Uterus (tissue), 7 donors: ENCODE data around the genes OLFML3, TRIM33, CSDE1 and SYCP1.

GRCh38 chr1:113956957-113957431 is 22.3 kb upstream of the OLFML3 start:
- PRO-cap, 4 experiments: no peak in any of the 4 experiments
- RAMPAGE, long total RNA, 2 experiments: no peak in any of the 2 experiments
- RRBS: no CpG with 5 or more reads among the region's 1 CpG

GRCh38 chr1:113957824-113958402 is 21.4 kb upstream of the OLFML3 start:
- PRO-cap, 4 experiments: no peak in any of the 4 experiments
- RAMPAGE, long total RNA, 2 experiments: start-site peak on the plus strand in 1 of 2 experiments, at chr1:113958072-113958289 at its widest, 29 reads per replicate
- RRBS: no CpG with 5 or more reads among the region's 3 CpGs

- PRO-cap, 4 experiments: peak in 4 of 4 experiments; most common plus-strand start chr1:113979692 (in 3); most common minus-strand start chr1:113979210 (in 2)
- RAMPAGE, long total RNA, 2 experiments: start-site peak on the plus strand in 2 of 2 experiments, at chr1:113979434-113979602 at its widest, 150 to 548 reads per replicate
- RRBS: no CpG with 5 or more reads among the region's 15 CpGs
Measured at GRCh38 chr1:113978759-113979823, at the start of gene OLFML3. TSS of gene OLFML3 (plus strand) at chr1:113979474.

DNA sequence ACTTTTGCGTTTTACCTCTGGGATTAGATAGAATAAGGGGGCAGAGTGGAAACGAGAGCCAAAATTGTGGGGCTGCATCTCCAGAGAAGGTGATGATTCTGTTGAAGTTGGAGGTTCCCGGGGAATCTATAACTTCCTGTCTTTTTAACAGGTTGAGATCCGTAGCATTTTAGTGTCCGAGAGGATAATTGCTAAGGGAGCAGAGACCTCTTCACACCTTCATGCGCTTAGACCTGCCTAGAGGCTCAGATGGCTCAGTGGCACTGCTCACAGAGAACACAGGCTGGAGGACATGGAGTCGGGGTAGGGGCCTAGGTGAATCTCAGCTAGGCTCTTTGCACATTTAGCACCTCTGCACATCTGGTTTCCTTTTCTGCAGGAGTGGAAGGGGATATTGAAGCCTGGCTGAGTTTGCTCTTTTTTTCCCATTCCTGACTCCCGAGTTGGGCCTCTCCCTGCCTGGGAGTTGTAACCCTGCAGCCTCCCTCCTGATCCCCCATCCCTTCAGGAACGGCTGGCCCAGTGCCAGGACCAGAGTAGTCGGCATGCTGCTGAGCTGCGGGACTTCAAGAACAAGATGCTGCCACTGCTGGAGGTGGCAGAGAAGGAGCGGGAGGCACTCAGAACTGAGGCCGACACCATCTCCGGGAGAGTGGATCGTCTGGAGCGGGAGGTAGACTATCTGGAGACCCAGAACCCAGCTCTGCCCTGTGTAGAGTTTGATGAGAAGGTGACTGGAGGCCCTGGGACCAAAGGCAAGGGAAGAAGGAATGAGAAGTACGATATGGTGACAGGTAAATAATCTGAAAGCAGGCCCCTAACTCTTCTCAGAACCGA is 768 bp downstream of the OLFML3 start:
- PRO-cap, 4 experiments: peak in 2 of 4 experiments; most common plus-strand start position 528 of the sequence (in 1); most common minus-strand start position 265 of the sequence (in 2)
- RAMPAGE, long total RNA, 2 experiments: no peak in any of the 2 experiments
- RRBS: no CpG with 5 or more reads among the region's 18 CpGs

GRCh38 chr1:113983354-113983734 is 4.1 kb downstream of the OLFML3 start:
- PRO-cap, 4 experiments: peak in 1 of 4 experiments; most common plus-strand start chr1:113983645 (in 1); most common minus-strand start chr1:113983490 (in 1)
- RAMPAGE, long total RNA, 2 experiments: no peak in any of the 2 experiments
- RRBS: no CpG with 5 or more reads among the region's 9 CpGs

GRCh38 chr1:114036396-114036694 is 57.1 kb downstream of the OLFML3 start:
- PRO-cap, 4 experiments: no peak in any of the 4 experiments
- RAMPAGE, long total RNA, 2 experiments: no peak in any of the 2 experiments
- RRBS: no CpG with 5 or more reads among the region's 1 CpG

GRCh38 chr1:114151942-114153352 is 1.2 kb downstream of the SYT6 start:
- PRO-cap, 4 experiments: peak in 2 of 4 experiments; most common plus-strand start chr1:114153052 (in 1); most common minus-strand start chr1:114152922 (in 2)
- RAMPAGE, long total RNA, 2 experiments: no peak in any of the 2 experiments
- RRBS: 2% methylated on average over 41 of the region's 117 CpGs

DNA sequence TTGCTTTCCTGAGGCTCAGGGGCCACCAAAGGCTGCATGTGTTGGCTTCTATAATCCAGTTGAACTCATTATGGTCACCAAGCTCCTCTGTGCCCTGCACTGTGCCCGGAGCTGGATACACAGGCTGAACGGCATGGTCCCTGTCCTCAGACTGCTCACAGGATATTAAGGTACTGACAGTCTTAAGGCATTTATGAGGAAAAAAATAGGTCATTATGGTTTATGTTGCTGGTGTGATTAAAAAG is 117.1 kb upstream of the SYT6 start:
- PRO-cap, 4 experiments: no peak in any of the 4 experiments
- RAMPAGE, long total RNA, 2 experiments: no peak in any of the 2 experiments
- RRBS: no CpG with 5 or more reads among the region's 2 CpGs

- PRO-cap, 4 experiments: no peak in any of the 4 experiments
- RAMPAGE, long total RNA, 2 experiments: no peak in any of the 2 experiments
- RRBS: no CpG with 5 or more reads among the region's 3 CpGs
Measured at GRCh38 chr1:114342418-114342799, 168.6 kb downstream of the TRIM33 start.

DNA sequence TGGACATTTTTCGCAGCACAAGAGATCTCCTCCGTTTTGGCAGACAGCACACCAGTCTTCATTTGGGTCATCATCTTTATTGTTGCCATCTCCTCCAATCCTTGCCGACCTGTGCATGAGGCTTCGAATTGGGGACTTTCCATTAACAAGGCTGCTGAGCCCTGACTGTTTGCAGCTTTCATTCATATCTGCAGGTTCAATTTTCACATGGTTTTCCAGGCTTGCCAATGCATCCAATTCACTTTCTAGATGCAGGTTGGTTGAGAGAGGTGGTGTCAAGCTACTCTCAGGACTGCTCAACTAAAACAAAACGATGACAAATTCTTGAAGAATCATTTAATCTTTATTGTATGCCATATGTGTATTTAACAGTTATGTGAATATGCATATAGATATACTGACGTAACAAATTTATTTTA is 105.5 kb downstream of the TRIM33 start:
- PRO-cap, 4 experiments: no peak in any of the 4 experiments
- RAMPAGE, long total RNA, 2 experiments: start-site peak on the minus strand in 1 of 2 experiments, centred at position 176 of the sequence, 15 reads per replicate
- RRBS: no CpG with 5 or more reads among the region's 6 CpGs

DNA sequence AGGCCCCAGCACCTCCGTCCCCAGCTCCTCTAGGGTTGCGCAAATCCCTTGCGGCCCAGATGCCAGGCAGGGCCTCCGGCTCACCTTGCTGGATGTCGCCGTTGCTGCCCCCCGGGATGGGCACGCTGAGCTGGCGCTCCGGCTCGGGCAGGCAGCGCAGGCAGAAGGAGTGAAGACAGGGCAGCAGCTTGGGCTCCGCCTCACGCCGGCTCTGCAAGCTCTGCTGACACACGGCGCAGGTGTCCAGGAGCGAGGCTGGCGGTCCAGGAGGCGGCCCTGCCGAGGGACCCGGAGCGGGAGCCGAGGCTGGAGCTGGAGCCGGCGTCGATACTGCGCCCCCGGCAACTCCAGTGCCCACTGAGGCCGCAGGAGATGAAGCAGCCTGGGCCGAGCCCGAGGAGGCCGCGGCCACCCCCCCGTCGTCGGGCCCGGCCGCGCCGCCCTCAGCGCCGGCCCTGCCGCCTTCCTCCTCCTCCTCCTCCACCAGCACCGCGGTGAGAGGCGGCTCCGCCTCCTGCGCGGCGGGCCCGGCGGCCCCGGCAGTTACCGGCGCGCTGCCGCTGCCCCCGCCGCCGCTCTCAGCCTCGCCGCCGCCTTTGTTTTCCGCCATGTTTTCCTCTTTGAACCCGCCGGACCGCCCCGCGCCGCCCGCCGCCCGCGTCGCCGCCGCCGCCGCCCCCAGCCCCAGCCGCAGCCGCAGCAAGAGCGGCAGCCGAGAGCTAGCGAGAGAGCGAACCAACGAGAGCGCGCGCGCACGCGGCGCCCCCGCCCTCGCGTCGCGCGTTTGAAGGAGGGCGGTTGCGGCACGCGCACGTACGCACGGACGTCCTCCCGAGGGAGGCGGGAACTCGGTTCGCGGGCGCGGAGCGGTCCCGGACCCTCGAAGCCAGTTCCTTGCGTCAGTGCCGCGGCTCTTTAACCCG is at the start of gene TRIM33:
TRIM33 (minus strand) TSS at position 737 of the 923 bp plus-strand sequence.
- PRO-cap, 4 experiments: peak in 4 of 4 experiments; most common plus-strand start position 826 of the sequence (in 4); most common minus-strand start position 457 of the sequence (in 2)
- RAMPAGE, long total RNA, 2 experiments: no peak in any of the 2 experiments
- RRBS: 4% methylated on average over 38 of the region's 122 CpGs

GRCh38 chr1:114724824-114725476 is 8.4 kb upstream of the NRAS start:
- PRO-cap, 4 experiments: no peak in any of the 4 experiments
- RAMPAGE, long total RNA, 2 experiments: no peak in any of the 2 experiments
- RRBS: no CpG with 5 or more reads among the region's 4 CpGs

DNA sequence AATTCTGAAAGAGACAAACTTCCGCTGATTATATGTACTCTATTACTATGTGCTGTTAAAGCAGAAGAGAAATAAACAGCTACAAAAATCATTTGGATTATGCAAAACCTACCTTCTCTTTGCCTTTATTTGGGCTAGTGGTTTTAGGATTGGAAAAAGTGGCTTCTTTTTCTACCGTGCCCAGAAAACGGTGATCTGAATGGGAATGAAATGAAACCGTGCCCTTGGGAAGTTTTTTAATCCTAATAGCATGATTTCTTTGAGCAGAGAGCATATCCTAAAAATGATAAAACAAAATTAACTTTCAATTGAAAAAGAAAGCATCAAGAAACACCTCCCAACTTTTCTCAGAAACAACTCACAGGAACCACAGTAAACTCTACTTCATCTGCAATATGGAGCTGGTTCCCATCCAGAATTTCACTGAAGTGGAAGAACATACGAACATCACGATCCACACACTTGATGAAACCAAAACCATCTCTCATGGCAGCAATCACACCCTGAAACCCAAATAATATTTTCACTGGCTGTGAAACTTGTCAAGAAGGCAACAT is 13.7 kb upstream of the NRAS start:
- PRO-cap, 4 experiments: no peak in any of the 4 experiments
- RAMPAGE, long total RNA, 2 experiments: no peak in any of the 2 experiments
- RRBS: no CpG with 5 or more reads among the region's 6 CpGs

DNA sequence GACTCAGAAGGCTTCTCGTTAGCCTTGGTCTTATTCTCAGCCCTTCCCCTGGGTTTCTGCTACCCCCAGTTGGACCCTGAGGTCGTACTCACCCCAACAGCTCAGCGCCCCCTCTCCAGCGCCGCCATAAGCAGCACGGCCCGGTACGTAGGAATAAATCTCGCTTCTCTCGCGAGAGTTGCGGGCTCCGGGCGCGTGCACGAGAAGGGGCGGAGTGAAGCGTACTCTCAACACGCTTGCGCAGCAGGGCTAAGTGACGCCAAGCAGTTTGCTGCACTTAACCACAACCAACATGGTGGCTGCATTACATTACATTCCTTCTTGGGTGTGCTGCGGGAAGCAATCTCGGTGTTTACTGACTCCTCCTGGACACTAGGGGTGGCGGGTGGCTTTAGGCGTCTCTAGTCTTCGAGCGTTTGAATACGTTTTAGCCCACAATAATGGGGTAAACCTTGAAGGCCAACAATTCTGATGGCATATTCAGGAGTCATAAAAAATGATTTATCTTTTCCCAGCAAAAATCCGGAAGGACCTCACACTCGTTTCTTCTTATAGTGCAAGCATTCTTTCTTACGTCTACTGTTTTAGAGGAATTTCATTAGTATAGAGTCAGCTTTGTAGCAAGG is at the start of gene CSDE1:
CSDE1 (minus strand) TSS at position 152 of the 626 bp plus-strand sequence.
- PRO-cap, 4 experiments: peak in 4 of 4 experiments; most common plus-strand start position 256 of the sequence (in 3); most common minus-strand start position 155 of the sequence (in 3)
- RAMPAGE, long total RNA, 2 experiments: start-site peak on the minus strand in 1 of 2 experiments, centred at position 137 of the sequence, 1,074 reads per replicate
- RRBS: no CpG with 5 or more reads among the region's 31 CpGs

GRCh38 chr1:114854641-114855007 is at the start of gene SYCP1:
TSS of gene SYCP1 (plus strand) at chr1:114854863.
- PRO-cap, 4 experiments: no peak in any of the 4 experiments
- RAMPAGE, long total RNA, 2 experiments: no peak in any of the 2 experiments
- RRBS: 50% methylated on average over 7 of the region's 21 CpGs

DNA sequence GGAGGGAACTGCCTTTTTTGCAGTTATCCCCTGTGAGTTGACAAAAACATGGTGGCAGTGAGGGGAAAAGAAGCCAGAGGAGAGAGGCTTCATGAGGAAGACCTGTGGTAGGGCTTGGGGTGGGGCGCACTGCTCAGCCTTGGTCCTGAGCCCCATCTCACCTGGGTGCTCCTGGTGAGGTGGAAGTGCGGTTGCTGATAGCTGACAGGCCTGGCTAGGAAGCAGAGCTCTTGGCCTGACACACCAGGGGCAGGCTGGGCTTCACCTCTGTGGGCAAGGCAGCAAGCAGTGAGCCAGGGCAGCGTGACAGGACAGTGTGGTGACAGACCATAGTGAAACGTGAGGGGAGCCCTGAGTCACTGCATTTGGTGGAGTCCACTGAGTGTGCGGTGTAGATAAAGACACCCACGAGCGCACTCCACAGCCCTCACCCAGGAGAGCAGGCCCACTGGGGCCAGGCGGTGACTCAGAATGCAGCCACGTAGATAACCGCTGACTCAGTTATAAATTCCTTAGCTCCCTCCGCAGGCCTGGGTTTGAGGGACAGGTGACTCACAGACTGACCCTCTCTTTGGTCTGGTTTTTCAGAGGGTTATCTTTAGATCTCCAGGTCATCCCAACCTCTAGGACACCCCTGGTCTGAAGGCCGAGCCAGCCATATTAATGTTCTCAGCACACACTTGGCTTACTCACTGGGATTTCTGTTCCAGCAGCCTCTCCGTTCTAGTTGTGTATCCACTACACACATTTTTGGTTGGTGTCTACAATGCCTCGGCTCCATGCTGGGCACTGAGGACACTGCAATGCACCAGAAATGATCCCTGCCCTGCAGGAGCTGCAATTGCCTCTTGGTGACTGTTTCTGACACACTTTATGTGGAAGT is 90.1 kb upstream of the TSPAN2 start:
- PRO-cap, 4 experiments: no peak in any of the 4 experiments
- RAMPAGE, long total RNA, 2 experiments: no peak in any of the 2 experiments
- RRBS: no CpG with 5 or more reads among the region's 14 CpGs

- PRO-cap, 4 experiments: peak in 2 of 4 experiments; most common minus-strand start chr1:115772001 (in 2)
- RAMPAGE, long total RNA, 2 experiments: no peak in any of the 2 experiments
- RRBS: no CpG with 5 or more reads among the region's 21 CpGs
Measured at GRCh38 chr1:115771259-115772420, 3.1 kb upstream of the CASQ2 start.

GRCh38 chr1:115782628-115783283 is 14.2 kb upstream of the CASQ2 start:
- PRO-cap, 4 experiments: no peak in any of the 4 experiments
- RAMPAGE, long total RNA, 2 experiments: no peak in any of the 2 experiments
- RRBS: no CpG with 5 or more reads among the region's 1 CpG

GRCh38 chr1:115837470-115838166 is 3.3 kb downstream of the NHLH2 start:
- PRO-cap, 4 experiments: no peak in any of the 4 experiments
- RAMPAGE, long total RNA, 2 experiments: no peak in any of the 2 experiments
- RRBS: 5% methylated on average over 40 of the region's 59 CpGs

GRCh38 chr1:115945661-115945897 is 30.7 kb upstream of the SLC22A15 start:
- PRO-cap, 4 experiments: peak in 1 of 4 experiments; most common plus-strand start chr1:115945788 (in 1)
- RAMPAGE, long total RNA, 2 experiments: no peak in any of the 2 experiments
- RRBS: no CpG with 5 or more reads among the region's 2 CpGs